Uterus (tissue), 7 donors: ENCODE measurements around the genes PSMD14, TBR1 and GRB14.

DNA sequence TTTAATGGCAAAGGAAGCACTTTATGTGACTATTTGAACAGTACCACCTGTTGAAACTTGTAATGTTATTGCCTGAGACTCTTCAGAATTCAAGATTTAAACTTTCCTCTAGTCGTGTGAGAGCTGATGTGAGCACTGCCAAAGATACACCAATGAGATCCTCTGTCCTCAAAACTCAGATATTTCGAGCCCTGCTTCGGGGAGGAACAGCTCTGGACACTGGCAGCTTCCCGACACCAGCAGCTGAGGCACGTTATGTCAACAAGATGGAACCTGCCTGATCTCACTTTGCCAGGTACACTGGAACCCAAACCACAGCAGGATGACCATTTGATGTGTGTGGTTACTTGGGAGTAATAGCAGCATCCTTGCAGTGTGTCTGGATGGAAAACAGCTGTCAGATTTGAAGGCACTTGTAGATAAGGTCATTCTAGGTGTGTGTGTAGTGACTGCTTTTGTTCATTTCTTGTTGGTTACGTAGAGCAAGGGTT is 319.9 kb upstream of the RBMS1 start:
- PRO-cap, 4 experiments = no peak in any of the 4 experiments
- RAMPAGE, long total RNA, 2 experiments = start-site peak on the plus strand in 1 of 2 experiments, centred at position 166 of the sequence, 30 reads per replicate
- RRBS = no CpG with 5 or more reads among the region's 6 CpGs

GRCh38 chr2:160994222-160994721 is 166.0 kb upstream of the TANK start:
- PRO-cap, 4 experiments = no peak in any of the 4 experiments
- RAMPAGE, long total RNA, 2 experiments = no peak in any of the 2 experiments
- RRBS = no CpG with 5 or more reads among the region's 6 CpGs

- PRO-cap, 4 experiments = no peak in any of the 4 experiments
- RAMPAGE, long total RNA, 2 experiments = no peak in any of the 2 experiments
- RRBS = no CpG with 5 or more reads among the region's 5 CpGs
Measured at GRCh38 chr2:161090247-161090834, 69.9 kb upstream of the TANK start.

DNA sequence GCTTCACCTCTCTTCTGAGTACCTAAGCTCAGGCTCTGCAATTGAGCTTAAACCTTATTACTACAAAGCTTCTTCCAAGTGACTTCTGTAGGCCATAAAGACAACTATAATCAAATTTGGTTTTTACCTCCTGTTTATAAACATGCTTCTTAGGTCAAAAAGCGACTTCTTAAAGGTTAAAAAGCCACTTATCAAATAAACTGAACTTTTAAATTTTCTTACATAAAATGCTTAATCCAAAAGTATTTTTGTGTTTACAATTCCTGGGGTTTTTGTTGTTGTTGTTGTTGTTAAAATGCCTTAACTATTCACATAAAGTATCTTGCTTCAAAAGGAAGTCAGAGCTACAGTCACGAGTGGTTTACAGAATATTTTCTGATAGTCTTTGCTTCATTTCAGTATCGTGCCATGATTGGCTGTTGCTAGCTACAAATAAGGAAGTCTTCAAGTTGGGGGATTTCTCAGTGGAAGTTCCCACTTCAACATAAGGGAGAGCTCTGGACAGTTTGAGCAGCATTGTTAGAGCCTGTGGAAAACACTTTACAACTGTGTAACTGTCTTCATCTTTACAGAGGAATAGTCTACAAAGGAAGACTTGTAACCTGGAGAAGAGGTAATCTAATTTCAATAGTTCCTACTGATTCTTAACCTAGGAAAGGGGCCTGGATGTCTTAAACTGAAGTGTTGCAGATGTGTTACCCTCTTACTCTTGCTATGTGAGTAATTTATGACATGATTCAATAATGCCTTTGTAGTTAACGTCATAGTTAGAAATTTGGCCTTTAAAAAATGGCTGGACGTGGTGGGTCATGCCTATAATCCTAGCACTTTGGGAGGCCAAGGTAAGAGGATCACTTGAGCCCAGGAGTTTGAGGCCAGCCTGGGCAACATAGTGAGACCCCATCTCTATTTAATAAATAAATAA is 23.5 kb upstream of the TANK start:
- PRO-cap, 4 experiments = peak in 4 of 4 experiments; most common plus-strand start position 513 of the sequence (in 3); most common minus-strand start position 334 of the sequence (in 1)
- RAMPAGE, long total RNA, 2 experiments = start-site peak on the plus strand in 1 of 2 experiments, centred at position 495 of the sequence, 108 reads per replicate
- RRBS = no CpG with 5 or more reads among the region's 5 CpGs

GRCh38 chr2:161140975-161141332 is 19.3 kb upstream of the TANK start:
- PRO-cap, 4 experiments = no peak in any of the 4 experiments
- RAMPAGE, long total RNA, 2 experiments = no peak in any of the 2 experiments
- RRBS = no CpG with 5 or more reads among the region's 2 CpGs

- PRO-cap, 4 experiments = no peak in any of the 4 experiments
- RAMPAGE, long total RNA, 2 experiments = no peak in any of the 2 experiments
- RRBS = no CpG with 5 or more reads among the region's 4 CpGs
Measured at GRCh38 chr2:161243103-161243826, 65.0 kb upstream of the PSMD14 start.

DNA sequence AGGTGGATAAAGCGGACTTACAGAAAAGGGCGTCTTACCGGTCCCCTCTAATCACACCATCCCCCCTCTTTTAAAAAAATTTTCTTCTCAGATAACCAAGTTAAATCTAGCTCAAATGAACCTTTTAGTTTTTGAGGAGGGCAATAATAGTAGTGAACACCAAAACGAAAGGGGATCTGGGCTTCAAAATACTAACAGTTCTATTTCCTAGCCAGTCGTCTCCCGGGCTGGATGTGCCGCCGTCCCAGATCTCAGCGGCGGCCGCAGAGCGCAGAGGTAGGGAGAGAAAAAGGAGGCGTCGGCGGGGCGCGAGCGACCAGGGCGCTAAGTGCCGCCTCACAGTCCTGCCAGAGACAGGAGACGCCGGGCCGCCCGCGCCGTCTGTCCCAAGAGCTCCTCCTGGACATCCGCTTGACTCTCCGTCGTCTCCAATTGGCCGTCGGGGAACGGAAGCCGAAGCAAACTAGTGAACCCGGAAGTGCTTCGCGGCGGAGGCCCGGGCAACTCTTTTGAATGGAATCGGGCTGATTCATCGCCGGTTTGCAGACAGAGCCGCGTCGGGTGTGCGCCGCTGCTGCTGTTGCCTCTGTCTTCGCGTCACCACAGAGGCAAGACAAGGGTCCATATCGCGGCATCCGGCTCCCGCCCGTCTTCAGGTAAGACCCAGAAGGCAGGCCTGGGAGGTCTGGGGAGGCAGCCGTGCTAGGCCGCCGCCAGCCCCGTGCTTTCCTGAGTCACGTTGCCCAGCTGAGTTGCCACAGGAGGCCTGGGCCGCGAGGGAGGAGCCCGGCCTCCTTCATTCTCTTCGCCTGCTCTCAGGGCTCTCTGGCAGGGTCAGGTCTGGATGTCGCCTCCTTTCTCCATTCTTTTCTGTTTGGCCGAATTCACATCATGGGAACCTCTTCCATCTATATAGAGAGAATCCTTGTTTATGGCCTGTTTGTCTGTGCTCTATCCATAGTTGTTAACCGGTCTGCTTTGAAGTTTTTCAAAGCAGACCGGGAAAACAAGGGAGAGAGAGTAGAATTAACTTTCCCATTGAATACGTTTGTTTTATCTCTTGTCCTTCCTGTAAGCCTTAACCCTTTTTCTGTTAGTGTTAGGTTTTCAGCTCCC is at the start of gene PSMD14:
TSS of gene PSMD14 (plus strand) at position 477 of the 1,116 bp plus-strand sequence.
- PRO-cap, 4 experiments = peak in 4 of 4 experiments; most common plus-strand start position 477 of the sequence (in 4); most common minus-strand start position 383 of the sequence (in 2)
- RAMPAGE, long total RNA, 2 experiments = start-site peak on the plus strand in 1 of 2 experiments, centred at position 539 of the sequence, 30 reads per replicate
- RRBS = 2% methylated on average over 18 of the region's 67 CpGs

GRCh38 chr2:161415882-161417012 is at the start of gene TBR1:
Gene TBR1 (plus strand): TSS chr2:161416297.
- PRO-cap, 4 experiments = no peak in any of the 4 experiments
- RAMPAGE, long total RNA, 2 experiments = no peak in any of the 2 experiments
- RRBS = 11% methylated on average over 14 of the region's 39 CpGs

GRCh38 chr2:161423133-161423523 is 7.0 kb downstream of the TBR1 start:
- PRO-cap, 4 experiments = no peak in any of the 4 experiments
- RAMPAGE, long total RNA, 2 experiments = no peak in any of the 2 experiments
- RRBS = 15% methylated on average over 15 of the region's 24 CpGs

DNA sequence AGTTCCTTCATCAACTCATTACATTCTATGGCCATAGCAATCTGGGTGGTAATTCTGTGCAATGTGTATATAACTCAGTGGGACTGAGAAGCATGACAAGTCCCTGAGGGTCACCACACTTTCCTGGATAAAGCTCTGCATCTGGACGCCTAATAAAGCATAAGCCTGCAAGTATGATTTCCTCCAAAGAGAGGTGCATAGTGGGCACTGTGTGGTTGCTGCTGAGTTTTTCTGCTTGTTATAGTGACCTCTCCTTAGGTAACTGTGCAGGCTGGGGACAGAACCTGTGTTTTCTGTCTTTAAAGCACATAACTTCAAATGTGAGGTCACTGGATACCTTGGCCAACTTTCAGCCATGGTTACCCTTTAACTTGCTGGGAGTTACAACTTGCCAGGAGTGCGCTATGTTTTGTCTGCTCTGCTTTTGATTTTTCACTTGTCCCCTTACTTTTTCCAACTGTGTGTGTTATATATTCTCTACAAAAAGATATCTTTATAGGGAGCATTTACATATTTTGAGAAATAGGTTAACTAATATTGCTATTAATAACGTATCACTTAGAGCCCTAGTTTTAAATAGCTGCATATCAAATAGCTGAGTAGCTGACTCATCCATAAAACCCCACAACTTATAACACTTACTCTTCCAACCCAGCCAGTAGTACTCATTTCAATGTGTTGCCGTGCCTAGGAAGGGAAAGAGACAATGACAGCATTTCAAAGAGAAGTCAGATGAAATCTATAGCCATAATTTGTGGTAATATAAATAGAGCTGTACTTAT is 51.7 kb downstream of the DPP4 start:
- PRO-cap, 4 experiments = no peak in any of the 4 experiments
- RAMPAGE, long total RNA, 2 experiments = no peak in any of the 2 experiments
- RRBS = no CpG with 5 or more reads among the region's 4 CpGs

- PRO-cap, 4 experiments = no peak in any of the 4 experiments
- RAMPAGE, long total RNA, 2 experiments = no peak in any of the 2 experiments
- RRBS = no CpG with 5 or more reads among the region's 12 CpGs
Measured at GRCh38 chr2:162344489-162344914, 570 bp downstream of the GCA start.

- PRO-cap, 4 experiments = no peak in any of the 4 experiments
- RAMPAGE, long total RNA, 2 experiments = no peak in any of the 2 experiments
- RRBS = no CpG with 5 or more reads among the region's 4 CpGs
Measured at GRCh38 chr2:163593046-163593303, 142.8 kb downstream of the FIGN start.

DNA sequence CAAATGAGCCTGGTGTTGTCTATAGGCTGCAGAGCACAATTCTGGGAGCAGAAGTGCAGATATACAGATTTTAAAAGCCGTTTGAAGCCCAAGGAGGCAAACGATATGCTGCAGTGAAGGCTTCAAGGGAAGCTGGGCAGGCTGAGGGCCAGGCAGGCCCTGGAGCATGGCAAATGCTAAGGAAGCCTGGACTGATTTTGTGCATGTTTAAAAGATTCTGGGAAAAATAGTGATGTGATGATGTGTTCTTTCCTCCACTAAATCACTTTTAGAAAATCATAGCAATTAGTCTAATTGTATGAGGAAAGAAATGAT is 57.2 kb downstream of the GRB14 start:
- PRO-cap, 4 experiments = peak in 2 of 4 experiments; most common minus-strand start position 261 of the sequence (in 2)
- RAMPAGE, long total RNA, 2 experiments = no peak in any of the 2 experiments
- RRBS = no CpG with 5 or more reads among the region's 2 CpGs

- PRO-cap, 4 experiments = peak in 1 of 4 experiments; most common plus-strand start chr2:164621570 (in 1); most common minus-strand start chr2:164621413 (in 1)
- RAMPAGE, long total RNA, 2 experiments = no peak in any of the 2 experiments
- RRBS = 3% methylated on average over 43 of the region's 72 CpGs
Measured at GRCh38 chr2:164621350-164622223, at the start of gene GRB14. Gene GRB14 (minus strand): TSS chr2:164621482.

GRCh38 chr2:164652959-164653484 is 31.7 kb upstream of the GRB14 start:
- PRO-cap, 4 experiments = no peak in any of the 4 experiments
- RAMPAGE, long total RNA, 2 experiments = no peak in any of the 2 experiments
- RRBS = no CpG with 5 or more reads among the region's 2 CpGs

- PRO-cap, 4 experiments = no peak in any of the 4 experiments
- RAMPAGE, long total RNA, 2 experiments = no peak in any of the 2 experiments
- RRBS = no CpG with 5 or more reads among the region's 2 CpGs
Measured at GRCh38 chr2:164675741-164676068, 54.4 kb upstream of the GRB14 start.

DNA sequence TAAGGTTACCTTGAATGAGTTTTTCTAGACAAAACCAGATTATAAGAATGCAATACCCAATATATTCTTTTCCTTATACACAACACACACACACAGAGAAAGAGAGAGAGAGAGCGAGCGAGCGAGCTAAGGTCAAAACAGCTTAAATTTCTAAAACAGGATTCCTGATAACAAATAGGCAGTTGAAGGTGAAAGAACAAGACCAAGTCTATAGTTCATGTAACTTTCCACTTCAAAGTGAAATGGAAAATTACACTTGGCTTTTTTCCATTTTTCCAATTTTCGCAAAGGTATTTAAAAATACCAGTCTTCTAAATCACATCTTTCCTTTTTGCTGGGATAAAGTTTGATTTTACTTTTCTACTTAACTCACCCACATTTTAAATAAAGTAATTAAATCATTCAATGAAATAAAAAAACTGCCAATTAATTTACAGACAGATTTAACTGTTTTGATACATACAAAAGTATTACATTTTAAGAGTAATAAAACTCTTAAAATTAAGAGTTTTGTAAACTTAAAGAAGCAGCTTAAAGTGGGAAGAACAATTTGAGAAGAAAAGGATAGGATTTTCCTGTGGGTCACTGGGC is 98.8 kb downstream of the COBLL1 start:
- PRO-cap, 4 experiments = no peak in any of the 4 experiments
- RAMPAGE, long total RNA, 2 experiments = no peak in any of the 2 experiments
- RRBS = no CpG with 5 or more reads among the region's 4 CpGs

DNA sequence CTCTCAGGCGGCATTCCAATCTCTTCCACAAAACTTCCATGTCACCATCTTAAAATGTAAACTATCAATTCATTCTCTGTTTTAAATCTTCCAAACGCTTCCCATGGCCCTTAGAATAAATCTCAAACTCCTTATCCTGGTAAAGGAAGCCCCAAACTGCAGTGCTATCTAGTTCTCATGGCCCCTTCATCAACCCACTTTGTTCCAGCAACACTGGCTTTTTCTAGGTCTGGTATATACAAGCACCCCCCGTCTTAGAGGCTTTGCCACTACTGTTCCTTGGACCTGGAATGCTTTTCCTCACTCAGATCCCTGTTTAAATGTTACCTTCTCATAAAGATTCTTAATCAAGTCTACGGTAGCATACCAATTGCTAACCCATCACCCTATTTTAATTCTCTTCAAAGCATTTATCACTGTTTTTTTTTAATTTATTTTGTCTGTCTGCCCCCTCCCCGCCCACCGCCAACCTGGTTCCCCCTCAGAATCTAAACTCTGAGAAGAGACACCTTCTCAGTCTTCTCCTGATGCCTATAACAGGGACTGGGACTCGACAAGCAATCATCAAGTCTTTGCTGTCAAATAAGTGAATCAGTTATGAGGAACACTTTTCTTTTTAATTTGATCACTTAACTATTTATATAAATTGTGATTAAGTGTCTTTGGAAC is 65.3 kb downstream of the COBLL1 start:
- PRO-cap, 4 experiments = no peak in any of the 4 experiments
- RAMPAGE, long total RNA, 2 experiments = no peak in any of the 2 experiments
- RRBS = no CpG with 5 or more reads among the region's 7 CpGs

DNA sequence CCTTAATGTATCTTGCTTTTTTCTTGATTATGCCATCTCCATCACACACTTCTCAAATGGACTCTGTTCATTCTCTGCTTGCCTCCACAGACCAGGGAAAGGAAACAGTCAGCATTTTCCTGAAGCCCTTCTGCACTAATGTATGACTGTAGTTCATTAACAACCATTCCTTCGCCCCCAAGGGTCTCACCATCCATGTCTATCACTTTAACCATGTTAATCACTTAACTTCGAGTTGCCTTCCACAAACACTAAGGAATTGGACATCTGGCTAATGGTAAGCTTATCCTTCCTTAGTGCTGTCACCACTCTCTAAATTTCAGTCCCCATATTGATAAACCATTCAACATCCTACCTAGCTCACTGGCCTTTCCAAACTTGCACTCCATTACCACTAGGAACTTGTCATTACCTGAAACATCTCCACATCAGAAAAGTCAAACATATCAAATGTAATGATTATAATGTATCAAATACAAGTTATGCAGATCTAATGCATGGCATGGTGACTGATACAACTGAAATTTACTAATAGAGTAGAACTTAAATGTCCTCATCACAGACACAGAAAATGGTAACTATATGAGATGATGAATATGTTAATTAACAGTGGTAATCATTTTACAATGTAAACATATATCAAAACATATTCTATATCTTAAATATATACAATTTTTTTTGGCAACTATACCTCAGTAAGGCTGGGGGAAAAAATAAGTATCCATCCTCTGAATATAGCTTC is 54.6 kb downstream of the COBLL1 start:
- PRO-cap, 4 experiments = no peak in any of the 4 experiments
- RAMPAGE, long total RNA, 2 experiments = no peak in any of the 2 experiments
- RRBS = no CpG with 5 or more reads among the region's 2 CpGs

GRCh38 chr2:164823423-164824105 is 18.1 kb downstream of the COBLL1 start:
- PRO-cap, 4 experiments = no peak in any of the 4 experiments
- RAMPAGE, long total RNA, 2 experiments = no peak in any of the 2 experiments
- RRBS = no CpG with 5 or more reads among the region's 7 CpGs